HTR-8/SVneo (cell line): ENCODE data around the genes MRPL1 and PRKG2.

- RRBS = no CpG with 5 or more reads among the region's 4 CpGs
Measured at GRCh38 chr4:77565940-77566620, 39.5 kb upstream of the CXCL13 start.

DNA sequence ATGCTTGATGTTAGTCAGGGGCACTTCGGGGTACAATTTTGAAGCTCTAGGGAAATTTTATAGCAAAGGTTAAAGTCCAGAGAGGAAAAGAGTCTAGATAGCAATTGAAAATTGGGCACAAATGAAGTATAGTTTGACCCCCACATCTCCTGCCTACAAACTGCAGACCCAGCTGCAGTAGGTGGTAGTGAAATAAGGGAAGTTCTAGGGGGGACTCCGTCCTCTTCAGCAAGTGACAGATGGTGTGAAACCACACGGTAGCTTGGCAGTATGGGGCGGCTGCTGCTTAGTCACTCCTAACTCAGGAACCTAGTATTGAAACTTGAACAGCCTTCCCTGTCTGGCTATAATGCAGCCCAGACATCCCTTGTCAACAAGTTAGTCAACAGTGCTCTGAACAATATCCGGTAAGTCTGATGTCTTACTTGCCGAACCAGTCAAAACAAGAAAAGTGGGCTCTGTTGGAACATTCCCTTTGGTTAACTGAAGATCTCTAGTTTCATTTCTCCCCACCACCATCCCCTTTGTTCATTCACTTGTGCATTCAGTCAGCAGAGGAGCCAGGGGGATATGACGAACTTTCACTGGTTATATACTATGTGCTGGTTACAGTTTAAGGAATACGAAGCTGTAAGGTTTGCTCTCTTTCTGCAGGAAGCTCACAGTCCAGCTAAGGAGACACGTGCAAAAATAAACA lies 18.7 kb upstream of the CXCL13 start:
- RRBS = no CpG with 5 or more reads among the region's 9 CpGs

DNA sequence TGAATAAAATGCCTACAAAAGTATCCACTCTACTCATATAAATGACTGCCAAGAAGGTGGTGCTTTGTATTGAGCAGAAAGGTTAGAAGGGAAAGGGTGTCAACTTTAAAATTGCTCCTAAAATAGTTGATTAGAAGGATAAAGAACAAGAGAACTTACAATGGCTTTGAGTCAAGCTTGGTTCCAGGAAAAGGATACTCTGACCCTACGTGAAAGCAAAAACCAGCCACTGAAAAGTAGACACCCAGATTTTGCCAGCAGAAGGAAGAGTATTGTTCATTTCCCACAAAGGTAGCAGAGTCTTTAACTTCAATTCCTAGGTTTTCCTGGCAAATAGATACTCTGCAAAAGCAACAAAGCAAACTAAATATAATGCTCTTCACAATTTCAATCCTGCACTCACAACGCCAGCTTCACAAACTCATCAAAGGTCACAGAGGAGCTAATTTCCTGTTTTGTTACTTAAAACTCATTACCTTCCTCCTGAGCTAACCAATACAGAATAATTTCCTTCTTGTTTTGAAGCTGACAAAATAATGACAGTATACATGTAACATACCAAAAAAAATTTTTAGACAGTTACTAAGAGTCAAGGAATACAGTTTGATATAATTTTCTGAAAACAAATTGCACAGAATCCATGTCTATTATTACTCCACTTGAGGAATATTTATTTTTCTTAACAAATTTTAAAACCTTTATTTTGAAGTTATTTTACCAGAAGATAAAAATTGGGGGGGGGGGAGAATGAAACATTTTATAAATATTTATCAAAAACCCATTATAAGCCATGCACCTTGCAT lies 18.0 kb downstream of the CNOT6L start:
- RRBS = no CpG with 5 or more reads among the region's 2 CpGs

GRCh38 chr4:77806468-77807100 lies 12.6 kb downstream of the CNOT6L start:
- RRBS = no CpG with 5 or more reads among the region's 3 CpGs

- RRBS = no CpG with 5 or more reads among the region's 5 CpGs
Measured at GRCh38 chr4:77821120-77821625, 2.0 kb upstream of the CNOT6L start.

GRCh38 chr4:77862576-77863358 lies at the start of gene MRPL1:
Gene MRPL1 (plus strand): TSS chr4:77862830.
- RRBS = 2% methylated on average over 6 of the region's 35 CpGs

- RRBS = no CpG with 5 or more reads among the region's 11 CpGs
Measured at GRCh38 chr4:78059611-78060213, 2.6 kb downstream of the FRAS1 start.

GRCh38 chr4:78622300-78623035 lies 70.9 kb downstream of the ANXA3 start:
- RRBS = no CpG with 5 or more reads among the region's 6 CpGs

DNA sequence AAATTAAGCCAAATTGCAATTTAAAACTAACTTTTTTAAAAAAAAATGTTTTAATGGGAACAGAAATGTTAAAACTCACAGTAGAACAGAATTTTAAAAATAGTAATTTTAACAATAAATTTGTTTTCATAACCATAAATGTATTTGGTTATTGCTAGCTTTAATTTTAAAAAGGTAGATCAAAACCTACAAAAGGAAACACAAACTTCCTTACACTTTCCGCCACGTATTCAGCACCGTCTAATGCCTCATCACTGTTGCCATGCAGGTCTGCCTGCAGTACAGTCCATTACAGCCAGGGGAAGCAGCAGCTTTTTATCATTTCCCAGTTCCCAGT lies 93.0 kb downstream of the ANXA3 start:
- RRBS = no CpG with 5 or more reads among the region's 3 CpGs

- RRBS = no CpG with 5 or more reads among the region's 1 CpG
Measured at GRCh38 chr4:78774791-78775038, 1.4 kb upstream of the BMP2K start.

- RRBS = no CpG with 5 or more reads among the region's 7 CpGs
Measured at GRCh38 chr4:78783684-78784959, 8.0 kb downstream of the BMP2K start.

DNA sequence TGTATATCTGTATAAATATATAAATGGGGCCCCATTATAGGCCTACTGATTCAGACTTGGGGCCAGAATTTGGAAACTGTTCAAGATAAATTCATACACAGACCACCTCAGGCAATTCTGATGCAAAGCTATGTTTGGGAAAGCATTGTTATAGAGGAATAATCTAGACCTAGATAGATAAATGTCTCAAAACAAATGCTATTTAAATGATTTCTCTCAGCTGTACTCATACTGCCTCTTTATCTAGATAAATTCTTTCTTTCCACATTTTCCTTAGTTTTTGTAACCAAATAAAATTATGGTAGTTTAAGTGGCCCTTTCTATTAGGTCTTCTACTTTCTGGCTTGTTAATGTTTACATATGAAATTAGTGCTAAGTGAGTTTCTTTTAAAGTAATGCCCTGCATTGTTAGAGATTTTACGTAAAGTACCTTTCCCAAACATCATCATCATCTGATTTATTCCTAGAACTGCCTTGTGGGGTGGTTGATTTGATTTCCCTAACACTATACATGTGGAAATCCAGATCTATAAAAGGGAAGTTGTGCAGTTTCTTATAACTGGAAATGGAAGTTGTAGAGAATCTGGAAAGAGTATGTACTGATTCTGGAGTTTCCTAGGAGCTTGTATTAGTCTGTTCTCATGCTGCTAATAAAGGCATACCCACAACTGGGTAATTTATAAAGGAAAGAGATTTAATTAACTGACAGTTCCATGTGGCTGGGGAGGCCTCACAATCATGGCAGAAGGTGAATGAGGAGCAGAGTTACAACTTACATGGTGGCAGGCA lies 47.7 kb downstream of the BMP2K start:
- RRBS = no CpG with 5 or more reads among the region's 1 CpG

DNA sequence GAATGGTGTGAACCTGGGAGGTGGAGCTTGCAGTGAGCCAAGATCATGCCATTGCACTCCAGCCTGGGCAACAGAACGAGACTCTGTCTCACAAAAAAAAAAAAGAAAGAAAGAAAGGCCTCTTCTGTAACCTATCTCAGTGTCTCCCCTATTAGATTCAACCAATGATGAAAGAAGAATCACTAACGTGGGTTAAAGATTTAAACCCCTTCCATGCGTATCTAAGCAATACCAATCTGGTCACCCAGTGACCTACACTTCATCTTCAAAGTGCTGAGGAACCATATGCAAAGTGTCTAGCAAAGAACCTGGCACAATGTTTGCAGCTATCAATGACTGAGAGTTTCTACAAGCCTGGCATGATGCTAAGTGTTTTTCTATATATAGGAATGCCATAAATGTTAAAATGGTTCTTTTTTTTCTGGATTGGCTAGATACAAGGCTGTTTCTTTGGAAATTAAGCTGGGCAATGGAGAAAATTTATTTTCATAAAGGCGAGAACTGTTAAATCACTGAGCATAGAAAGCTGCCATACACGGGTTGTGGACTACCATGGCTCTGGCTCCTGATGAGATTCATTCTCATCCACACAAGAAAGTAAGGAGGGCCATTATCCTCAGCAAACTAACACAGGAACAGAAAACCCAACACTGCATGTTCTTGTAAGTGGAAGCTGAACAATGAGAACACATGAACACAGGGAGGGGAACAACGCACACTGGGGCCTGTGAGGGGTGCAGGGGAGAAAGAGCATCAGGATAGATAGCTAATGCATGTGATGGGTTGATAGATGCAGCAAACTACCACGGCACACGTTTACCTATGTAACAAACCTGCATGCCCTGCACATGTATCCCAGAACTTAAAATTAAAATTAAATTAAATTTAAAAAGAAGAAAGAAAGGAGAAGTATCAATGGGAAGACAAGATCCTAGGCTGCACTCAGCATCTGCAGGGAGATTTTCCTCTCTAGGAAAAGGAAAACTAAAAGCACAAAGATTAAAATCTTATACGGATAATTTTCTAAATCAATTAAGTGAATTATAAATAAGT lies 5.6 kb downstream of the ANTXR2 start:
- RRBS = no CpG with 5 or more reads among the region's 9 CpGs

DNA sequence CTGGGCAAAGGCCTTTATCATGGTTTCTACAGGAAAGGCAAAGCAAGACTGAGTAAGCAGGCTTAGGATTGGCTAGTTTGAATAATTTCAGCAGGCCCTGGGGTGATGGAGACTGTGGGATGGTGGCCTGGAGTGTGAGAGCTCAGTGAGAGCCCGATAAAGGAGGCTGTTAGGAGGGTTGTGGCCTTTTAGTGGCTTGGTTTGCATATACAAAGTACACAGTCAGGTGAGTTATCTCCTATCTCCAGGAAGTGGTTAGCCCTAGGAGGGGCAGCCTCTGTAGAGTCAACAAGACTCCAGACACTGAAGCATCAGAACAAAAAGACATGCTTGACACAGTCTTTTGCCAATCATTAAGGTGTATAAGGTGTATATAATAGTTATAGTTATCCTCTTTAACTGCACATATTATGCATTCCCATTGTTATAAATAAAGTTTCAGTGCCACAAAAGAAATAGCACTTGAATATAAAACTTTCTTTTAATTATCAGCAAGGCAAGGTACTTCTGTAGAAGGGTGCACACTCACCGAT lies 157.3 kb downstream of the CFAP299 start:
- RRBS = no CpG with 5 or more reads among the region's 2 CpGs

DNA sequence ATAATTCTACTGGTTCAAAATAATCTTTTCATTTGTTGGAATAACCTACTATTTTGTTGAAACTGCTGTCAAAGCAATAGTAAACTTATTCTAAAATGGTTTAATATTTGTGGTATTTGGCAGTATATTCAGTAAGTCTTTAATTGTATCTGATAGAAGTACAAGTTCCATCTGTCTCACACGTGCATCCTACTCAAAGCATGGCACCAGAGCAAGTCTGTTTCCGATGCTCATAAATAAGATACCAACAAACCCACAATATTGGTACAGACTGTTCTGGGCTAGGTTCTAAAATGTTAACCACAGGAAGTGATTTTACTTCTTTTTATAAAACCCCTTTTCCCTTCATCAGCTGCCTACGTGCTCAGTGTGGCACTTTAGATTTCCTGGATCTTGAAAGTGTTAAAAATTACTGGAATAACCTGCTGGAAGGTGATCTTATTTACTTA lies 165.0 kb downstream of the CFAP299 start:
- RRBS = no CpG with 5 or more reads among the region's 3 CpGs

GRCh38 chr4:81214902-81215496 lies at the start of gene PRKG2:
Gene PRKG2 (minus strand): TSS chr4:81215222.
- RRBS = 14% methylated on average over 30 of the region's 57 CpGs

GRCh38 chr4:82284512-82285518 lies 89.0 kb downstream of the HNRNPD start:
- RRBS = under 1% methylated on average over 16 of the region's 67 CpGs

- RRBS = 1% methylated on average over 24 of the region's 68 CpGs
Measured at GRCh38 chr4:82428730-82429507, 1.3 kb downstream of the HNRNPDL start.